ENCODE measurements around the gene LACTB.

DNA sequence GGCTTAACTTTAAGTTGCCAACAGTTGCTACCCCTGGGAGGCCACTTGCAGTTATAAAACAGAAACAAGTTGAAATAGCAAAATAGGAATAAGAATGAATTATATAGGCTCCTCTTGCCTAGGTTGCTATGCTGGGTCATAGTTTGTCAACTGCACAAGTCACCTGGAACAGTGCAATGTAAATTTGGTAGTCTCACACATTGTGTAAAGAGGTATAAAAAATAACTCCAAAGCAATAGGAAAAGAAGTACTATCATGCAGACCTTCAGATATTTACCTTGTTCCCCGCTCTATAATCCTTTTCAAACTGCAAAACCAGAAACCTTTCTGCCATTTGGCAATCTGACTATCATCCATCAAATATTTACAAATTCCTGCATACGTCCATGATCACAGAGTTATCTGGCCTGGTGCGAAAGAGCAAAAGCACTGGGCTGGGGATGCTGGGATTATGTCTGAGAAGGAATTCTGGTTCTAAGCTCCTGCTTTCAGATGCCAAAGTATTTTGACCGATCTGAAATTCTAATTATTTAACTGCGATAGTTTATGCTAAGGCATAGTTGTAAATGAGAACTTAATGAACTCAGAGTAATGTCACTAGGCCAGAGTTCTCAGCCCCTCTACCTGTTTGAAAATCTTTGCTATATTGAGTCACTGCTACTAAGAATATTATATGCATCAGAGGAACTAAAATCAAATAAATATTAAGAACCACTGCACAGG lies 143.1 kb downstream of the RORA start:
- PRO-cap: no peak

DNA sequence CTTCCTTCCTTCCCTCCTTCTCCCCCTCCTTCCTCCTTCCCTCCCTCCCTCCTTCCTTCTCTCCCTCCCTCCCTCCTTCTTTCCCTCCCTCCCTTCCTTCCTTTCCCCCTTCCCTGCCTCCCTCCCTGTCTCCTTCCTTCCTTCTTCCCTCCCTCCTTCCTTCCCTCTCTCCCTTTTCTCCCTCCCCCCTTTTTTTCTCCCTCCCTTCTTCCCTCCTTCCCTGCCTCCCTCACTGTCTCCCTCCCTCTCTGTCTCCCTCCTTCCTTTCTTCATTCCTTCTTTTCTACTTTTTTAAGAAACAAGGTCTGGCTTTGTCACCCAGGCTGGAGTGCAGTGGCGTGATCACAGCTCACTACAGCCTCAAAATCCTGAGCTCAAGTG lies 131.0 kb downstream of the RORA start:
- PRO-cap: no peak

- PRO-cap: no peak
Observed at GRCh38 chr15:61156136-61157161, 72.7 kb downstream of the RORA start.

DNA sequence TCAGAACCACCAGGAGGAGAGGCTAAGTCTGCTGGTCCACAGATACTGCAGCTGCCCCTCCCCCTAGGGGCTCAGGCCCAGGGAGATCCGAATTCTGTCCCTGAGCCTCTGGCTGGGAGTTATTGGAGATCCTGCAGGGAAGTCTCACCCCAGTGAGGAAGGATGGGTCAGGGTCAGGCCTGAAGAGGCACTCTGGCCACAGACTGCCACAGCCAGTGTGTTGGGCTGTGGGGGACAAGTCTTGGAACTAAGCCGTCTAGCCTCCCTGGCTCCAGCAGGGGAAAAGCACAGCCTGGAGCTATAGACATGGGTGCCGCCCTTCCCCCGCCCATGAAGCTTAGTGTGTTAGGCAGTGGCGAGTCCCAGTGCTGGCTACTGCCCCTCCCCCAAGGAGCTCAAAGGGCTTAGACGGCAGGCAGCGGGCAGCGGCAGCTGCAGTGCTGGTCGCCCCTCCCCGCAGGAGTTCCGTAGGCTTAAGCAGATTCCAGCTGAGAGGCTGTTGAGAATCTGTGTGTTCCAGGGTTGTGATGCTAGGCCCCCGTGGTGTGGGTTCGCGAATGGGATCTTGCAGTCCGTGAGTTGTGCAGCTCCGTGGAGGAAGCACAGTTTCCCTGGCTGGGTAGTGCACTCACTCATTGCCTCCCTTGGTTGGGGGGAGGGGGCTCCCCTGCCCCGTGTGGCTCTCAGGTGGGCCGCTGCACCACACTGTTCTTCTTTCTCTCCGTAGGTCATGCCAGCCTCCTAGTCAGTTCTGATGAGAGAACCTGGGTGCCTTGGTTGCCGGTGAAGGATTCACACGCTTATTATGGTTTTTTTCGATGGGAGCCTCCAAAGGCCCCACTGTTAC lies 135.8 kb upstream of the RORA start:
- PRO-cap: no peak

DNA sequence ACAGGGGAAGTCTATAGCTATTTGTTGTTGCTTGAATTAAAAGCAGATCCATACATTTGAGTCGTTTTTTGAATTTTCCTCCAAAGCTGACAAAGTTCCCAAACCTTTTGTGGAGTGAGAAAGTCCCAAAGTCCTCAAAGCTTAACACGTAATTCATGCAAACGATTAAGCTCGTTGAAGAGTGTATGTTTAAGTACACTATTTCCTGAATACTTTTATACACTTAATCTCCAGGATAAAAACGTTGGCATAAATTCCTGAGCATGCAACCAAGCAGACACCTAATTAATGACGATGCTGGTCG lies 999 bp downstream of the VPS13C start:
- PRO-cap: no peak

DNA sequence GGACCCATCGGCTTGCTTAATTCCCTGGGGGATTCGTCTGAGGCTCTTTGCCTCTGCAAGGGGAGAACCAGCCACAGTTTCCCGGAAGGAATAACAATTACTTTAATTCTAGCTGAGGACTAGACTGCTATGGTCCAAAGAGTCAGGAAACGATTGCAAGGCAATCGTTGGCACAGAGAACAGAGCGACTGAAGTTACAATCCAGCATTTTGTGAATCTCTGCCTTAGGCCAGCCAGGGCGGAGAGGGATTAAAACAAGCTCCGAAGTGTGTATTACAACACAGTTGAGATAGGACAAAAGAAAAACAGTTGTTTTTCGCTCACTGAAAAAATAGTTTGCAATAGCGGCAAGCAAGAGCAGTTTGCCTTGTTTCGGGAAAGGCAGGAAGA lies 319 bp downstream of the C2CD4A start:
- PRO-cap: no peak

DNA sequence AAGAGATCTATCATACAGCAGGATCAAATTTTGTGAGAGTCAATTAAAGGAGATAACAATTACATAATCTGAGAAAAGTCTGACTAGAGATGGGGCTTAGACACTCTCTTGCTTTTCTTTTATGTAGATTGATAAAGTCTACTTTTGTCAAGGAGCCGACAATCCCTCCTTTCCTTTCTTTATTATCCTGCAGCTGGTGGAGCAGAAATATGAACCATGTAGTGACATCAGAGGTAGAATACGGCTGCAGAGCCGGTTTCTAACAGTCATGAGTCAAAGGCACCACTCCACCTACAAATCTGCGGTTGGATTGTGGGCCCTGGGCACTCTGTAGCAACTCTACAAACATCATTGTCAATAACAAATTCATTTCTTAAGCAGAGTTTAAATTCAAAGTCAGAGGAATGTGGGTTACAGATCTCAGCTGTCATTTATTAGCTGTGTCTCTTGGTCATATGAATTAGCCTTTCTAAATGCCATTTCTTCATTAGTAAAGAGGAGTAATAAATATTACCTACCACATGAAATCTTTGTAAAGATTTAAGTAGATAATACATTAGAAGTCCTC lies 9.1 kb downstream of the C2CD4A start:
- PRO-cap: no peak

DNA sequence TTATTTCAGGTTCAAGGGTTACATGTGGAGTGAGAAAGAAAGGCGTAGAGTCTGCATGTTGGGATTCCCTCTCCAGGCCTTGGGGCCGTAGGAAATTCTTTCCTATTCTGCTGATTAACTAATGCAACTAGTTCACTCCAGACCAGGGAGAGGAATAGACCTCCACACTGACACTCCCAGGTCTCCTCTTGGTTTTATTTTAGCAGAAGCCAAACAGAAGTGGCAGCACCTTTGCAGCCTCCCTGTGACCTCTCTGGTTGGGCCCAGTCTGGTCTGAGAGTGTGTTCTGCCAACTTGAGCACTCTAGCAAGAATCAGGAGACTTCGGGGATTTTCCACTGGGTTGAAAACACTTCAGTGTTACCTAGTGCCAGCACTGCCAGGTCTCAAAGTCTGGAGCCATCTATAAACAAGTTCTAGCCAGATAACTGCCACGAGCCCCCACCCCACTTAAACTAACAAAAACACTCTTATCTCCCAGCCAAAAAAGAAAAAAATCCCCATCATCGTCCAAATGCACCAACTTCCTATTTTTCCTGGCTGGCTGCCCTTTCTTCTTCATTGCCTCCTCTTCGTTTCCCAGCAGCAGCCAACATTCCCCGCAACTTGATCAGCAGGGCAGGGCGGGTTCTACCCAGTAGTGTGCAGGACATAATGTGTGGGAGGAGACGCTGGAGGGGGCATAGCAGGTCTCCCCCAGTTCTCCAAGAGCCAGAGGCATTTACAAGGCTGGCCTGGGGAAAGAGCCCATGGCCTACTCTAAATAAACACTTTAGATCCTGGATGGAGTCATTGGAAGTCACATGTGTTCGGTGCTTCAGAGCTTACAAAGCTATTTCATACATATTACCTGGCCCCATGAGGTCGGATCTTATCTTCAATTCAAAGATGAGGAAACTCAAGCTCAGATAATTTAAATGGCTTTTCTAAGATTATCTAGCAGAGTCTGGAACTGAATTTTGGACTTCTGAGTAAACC lies 29.5 kb downstream of the C2CD4B start:
- PRO-cap: no peak

GRCh38 chr15:62163290-62164564 lies 1.4 kb downstream of the C2CD4B start:
- PRO-cap: no peak

GRCh38 chr15:62350527-62351001 lies 39.8 kb upstream of the TLN2 start:
- PRO-cap: no peak

GRCh38 chr15:62545877-62546724 lies 155.8 kb downstream of the TLN2 start:
- PRO-cap: no peak

DNA sequence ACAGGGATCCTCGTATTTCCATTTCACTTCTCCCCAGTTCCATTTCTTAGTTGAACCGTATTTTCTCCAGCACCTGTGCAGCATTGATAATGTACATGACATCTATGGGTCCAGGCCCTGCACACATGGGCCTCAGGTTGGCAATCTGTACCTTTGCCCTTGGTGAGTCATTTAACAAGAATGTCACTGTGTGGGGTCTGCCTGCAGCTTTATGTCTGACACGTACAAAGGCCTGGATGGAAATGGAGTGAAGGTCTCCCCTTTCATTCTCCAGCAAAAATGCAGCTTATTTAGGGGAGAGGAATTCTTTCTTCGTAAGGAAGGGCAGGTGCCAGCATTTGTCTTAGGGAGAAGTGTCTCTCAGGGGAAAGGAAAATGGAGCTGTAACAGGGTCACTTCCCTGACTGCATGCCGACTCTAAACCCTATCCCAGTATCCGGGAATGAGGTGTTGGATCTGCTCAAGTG lies 230.3 kb upstream of the TPM1 start:
- PRO-cap: no peak

GRCh38 chr15:62940509-62941416 lies 101.8 kb upstream of the TPM1 start:
- PRO-cap: no peak

DNA sequence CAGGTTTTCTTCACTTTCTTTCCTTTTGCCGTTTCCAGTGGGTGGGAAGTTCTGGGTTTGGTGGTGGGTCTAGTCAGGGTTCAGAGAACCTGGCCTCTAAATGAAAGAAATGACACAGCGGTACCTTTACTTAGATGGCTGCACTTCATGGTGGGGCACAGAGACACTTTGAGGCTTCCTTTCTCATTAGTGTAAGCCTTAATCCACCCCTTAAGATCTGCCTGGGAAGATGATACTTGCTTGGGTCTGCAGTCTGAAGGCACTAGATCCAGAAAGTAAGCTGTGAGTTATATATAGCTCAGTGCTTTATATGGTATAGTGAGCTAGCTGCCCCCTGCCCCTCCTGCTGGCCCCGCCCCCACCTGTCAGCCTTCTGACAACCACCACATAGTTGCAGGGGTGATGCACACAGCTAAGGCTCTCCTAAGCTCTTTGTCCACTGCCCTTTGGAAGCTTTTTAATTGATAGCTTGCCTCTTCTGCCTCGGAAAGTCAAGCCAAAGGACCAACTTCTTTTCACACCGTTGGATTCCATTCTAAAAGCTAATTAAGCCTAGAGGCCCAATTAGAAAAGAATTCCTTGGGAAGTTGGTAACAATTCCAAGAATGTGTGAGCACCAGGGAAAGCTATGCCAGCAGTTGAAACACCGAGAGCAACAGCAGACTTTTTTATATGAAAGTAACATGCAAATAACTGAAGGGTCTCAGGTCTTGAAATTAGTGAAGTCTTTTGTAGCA lies 2.1 kb downstream of the TPM1 start:
- PRO-cap: bidirectional peak, plus-strand start at position 390 of the sequence, minus-strand start at position 264 of the sequence

DNA sequence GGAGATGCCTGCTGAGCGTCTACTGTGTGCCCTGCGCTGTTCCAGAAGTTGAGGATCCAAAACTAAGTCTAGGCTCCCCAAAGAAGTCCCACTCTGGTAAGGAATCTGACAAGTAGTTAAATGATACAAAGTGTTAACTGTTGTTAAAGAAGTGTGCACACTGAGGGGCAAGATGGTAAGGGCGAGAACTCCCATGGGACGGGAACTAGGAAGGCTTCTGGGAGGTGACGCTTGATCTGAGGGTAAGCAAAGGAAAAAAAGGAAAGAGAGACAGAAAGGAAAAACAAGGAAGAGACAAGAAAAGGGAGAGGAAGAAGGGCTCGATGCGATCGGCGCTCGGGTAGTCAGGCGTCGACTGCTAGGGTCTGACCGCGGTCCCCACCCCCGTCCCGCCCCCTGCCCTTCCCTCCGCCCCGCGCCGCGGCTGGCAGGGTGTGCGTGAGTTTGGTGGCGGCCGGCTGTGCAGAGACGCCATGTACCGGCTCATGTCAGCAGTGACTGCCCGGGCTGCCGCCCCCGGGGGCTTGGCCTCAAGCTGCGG lies at the start of gene LACTB:
TSS of gene LACTB (plus strand) at position 463 of the 541 bp plus-strand sequence.
- PRO-cap: bidirectional peak, plus-strand start at position 465 of the sequence, minus-strand start at position 356 of the sequence

DNA sequence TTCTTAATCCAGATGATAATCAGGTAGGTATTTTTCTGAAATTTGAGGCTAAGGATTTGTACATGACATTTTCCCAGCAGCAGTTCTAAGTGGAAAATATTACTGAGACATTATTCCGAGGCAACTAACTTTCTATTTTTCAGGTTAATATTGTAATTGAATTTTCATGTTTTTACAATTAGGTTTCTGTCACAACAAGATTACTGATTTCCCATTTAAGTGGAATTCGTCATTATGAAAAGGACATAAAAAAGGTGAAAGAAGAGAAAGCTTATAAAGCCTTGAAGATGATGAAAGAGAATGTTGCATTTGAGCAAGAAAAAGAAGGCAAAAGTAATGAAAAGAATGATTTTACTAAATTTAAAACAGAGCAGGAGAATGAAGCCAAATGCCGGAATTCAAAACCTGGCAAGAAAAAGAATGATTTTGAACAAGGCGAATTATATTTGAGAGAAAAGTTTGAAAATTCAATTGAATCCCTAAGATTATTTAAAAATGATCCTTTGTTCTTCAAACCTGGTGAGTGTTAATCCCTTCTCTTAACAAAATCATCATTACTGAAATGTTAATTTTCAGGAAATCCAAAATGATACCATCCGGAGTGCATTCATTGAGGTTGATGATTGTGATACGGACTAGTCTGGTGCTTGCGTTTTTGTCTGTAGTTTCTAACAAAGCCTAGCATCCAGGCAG lies 5.7 kb downstream of the LACTB start:
- PRO-cap: no peak

DNA sequence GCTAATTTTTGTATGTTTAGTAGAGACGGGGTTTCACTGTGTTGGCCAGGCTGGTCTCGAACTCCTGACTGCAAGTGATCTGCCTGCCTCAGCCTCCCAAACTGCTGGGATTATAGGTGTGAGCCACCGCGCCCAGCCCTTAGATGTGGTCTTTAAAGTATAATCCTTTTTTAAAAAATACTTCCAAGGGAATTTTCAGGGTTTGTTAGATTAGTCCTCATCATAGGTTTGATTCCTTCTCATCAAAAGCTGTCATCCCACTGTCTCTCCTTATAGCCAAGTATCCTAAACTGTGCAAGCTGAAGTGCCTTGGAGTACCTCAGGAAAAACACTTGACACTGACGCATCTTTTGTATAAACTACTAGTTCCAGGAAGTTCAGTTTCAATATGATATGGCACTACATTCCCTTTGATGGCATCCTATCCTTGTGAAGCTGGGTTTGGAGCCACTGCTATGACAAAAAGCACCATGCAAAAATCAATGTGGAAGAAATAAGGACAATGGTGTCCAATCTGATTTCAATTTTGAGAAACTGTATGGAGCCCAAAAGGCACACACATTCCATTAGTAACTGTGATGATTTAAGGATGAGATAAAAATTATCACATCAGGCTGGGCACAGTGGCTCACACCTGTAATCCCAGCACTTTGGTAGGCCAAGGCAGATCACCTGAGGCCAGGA lies 5.7 kb downstream of the RPS27L start:
- PRO-cap: no peak

DNA sequence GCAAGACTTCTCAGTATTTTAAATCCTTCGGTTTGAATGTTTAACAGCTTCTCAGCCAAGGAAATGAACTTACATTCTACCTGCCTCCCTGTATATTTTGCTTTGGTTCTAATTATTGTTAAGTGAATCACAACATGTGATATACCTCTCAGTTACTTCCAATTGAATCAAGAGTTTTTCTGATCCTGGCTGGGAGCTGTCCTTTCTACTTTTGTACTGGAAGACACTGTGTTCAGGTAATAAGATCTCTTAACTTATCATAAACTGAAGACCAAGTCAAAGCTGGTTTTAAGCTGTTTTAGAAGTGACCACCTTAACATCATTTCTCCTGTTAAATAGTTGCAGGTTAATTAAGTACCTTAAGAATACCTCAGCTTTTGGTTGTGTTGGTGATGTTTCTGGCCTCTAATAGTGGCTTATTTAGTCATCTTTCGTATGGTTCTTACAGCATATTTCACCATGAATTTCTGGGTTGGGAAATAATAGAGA lies 1.4 kb downstream of the RAB8B start:
- PRO-cap: no peak

DNA sequence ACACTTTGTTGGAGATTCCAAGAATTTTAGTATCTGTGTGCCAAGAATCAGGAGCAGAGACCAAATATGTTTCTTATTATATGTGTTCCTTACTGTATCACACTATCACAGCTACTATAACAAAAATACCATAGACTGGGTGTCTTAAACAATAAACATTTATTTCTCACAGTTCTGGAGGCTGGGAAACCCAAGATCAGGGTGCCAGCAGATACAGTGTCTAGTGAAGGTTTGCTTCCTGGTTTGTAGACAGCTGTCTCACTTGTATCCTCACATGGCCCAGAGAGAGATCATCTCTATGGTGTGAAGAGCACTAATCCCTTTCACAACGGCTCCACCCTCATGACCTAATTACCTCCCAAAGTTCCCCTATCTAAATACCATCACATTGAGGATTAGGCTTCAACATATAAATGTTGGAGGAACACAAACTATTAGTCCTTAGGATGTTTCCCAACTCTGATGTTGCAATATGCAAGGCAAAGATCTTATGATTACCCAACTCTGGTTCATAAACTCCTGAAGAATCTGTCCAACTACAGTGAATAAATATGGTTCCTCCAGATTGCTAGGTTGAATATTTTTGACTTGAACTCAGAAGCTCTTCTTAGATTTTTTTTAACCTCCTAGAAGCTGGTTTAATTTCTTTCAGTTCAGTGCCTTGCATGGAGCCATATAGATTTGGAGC lies 30.4 kb upstream of the APH1B start:
- PRO-cap: no peak

- PRO-cap: no peak
Observed at GRCh38 chr15:63341937-63342296, 39.7 kb downstream of the CA12 start.